ENCODE results near the gene BEND5.

DNA sequence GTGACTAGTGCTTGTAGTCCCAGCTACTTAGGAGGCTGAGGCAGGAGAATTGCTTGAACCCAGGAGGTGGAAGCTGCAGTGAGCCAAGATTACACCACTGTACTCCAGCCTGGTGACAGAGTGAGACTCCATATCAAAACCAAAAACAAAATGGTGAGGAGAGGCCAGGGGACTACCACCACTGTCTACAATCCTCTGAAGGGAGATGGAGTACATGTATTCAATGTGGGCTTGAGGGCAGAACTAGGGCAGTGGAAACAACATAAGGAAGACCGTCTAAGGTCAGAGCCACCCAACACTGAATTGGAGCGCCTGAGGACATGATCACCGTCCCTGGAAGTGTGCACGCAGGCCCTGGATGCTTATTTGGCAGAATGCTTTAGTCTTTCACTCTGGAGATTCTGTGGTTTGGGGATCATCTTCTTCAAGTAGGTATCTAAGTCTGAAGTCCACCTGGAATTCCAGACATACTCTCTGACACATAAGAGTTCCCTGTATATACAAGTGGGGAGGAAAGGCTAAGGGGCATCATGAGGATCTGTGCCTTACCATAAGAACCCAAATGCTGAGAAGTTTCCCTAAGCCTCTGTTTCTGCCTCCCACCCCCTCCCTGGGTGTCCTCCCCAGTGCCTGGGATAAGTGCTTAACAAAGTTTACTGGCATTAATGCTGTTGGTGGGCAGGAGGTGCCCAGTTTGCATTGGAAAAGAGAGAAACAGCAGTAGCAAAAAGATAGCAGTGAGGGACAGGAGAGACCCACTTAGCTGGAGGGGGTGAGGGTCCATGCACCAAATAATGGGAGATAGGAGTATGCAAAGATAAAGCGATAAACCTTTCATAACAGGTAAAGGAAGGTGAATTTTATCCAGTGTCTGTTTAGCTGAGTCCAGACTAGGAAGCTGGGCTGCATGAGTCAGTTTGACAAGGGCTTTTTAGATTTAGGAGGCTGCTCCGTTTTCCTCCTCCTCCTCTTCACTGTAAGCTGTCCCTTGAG, 28.6 kb upstream of the FOXE3 start:
- PRO-cap = unidirectional peak, plus-strand start at position 443 of the sequence

GRCh38 chr1:47558880-47559323, 121.1 kb downstream of the FOXD2 start:
- PRO-cap = unidirectional peak, plus-strand start at chr1:47559132

DNA sequence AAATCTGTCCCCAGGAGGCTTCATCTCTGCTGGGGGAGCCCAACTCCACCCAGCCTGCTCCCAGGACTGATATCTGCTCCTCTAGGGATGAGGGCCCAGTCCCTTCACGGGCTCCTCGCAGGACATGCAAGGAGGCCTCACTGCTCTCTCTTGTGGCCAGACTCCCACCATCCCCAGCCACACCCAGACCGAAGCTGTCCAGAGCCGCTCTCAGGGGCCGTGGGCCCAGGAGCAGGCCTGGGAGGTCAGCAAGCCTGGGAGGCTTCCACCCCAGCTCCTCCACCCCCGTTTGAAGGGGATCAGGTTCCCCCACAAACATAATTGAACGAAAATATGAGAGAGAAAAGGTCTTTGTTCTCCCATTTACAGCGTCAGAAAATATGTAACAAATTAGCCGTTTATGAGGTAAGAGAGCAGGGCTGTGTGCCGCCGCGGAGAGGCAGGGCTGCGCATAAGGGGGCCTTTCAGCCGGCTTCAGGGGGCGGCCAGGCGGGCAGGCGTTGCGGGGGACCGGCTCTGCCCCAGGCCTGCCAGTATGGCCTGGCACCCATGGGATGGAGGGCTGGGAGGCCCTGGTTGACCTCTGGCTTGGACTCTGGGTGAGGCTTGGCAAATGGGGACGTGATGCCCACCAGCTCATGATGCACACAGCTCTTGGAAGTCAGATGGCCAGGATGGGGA, 179.4 kb downstream of the TRABD2B start:
- PRO-cap = no peak

DNA sequence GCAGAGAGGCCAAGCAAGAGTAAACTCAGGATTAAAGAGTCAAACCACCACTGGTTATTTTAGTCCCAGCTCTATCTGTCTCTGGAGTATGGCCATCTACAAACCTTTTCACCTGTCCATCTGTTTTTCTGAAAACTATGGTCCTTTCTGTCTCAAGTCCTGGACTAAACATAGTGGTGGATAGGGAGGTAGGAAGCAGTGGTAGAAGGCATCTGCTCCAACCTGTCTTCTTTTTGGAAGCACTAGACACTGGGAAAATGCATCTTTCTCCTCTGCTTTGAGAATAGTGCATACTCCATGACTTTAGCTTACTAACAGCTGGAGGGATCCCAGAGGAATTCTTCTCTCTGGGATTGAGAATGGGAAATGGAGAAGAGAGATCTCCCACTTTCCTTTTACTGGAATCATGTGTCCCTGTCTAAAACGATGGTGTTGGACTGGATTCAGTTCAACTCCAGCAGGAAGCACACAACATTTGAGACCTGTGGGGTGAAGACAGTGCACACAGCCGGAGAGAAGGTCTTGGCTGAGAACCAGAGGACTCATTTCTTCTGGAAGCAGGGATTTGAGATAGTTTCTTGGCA, 58.8 kb downstream of the TRABD2B start:
- PRO-cap = unidirectional peak, plus-strand start at position 481 of the sequence

DNA sequence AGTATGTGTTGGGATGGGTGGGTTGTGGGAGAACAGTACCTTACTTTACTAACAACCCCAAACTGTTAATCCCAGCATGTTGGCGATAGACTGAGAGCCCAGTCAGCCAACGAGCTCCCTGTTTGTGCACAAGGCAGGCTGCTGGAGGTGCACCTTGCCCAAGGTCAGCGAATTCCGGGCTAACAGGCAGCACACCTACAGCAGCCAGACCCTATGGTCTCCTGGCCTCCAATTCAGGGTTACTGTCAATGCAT, 1.5 kb downstream of the TRABD2B start:
- PRO-cap = no peak

DNA sequence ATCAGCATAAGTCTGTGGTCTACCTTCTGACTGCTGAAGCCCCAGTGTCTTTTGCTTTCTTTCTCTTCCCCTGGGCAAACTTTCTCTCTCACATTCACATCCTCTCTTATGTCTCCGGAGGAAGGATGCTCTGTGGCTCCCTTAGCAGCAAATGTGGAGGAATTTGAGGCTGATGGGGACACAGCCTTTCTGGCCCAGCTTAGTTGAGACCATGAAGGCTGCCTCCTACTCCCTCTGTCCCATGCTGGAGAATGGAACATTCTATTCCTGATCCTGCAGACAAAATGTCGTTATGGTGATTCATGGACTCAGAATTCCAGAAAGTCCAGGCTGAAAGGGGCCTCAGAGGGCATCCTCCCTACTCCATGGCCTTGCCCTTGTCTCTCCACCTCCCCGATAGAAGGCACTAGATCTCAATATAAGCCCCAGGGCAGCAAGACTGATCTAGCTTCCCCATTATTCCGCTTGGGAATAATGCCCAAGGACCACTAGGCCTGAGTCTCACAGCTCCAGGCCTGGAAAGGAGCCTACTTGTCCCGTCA, 52.6 kb upstream of the TRABD2B start:
- PRO-cap = no peak

GRCh38 chr1:48776242-48777292, at the start of gene BEND5:
TSS of gene BEND5 (minus strand) at chr1:48776891.
- PRO-cap = no peak

- PRO-cap = no peak
Measured at GRCh38 chr1:48832295-48832615, 55.6 kb upstream of the BEND5 start.

DNA sequence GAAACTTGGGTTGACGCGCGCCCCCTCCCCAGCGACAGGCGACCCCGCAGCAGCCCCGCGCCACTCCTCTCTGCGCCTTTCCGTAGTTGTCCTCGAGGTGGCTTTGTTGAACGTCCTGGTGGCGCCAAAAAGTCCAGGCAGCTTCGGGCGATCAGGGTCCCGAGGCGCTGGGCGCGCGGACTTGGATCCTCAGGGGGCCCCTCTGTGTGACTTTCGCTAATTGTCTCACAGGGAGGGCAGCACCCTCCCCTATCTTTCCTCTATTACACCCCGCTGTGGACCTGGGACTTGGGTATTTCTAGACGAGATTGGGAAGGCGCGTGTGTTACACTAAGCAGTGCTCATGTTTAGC, 24.7 kb upstream of the AGBL4 start:
- PRO-cap = no peak

GRCh38 chr1:50105566-50106056, 3.1 kb upstream of the ELAVL4 start:
- PRO-cap = no peak

DNA sequence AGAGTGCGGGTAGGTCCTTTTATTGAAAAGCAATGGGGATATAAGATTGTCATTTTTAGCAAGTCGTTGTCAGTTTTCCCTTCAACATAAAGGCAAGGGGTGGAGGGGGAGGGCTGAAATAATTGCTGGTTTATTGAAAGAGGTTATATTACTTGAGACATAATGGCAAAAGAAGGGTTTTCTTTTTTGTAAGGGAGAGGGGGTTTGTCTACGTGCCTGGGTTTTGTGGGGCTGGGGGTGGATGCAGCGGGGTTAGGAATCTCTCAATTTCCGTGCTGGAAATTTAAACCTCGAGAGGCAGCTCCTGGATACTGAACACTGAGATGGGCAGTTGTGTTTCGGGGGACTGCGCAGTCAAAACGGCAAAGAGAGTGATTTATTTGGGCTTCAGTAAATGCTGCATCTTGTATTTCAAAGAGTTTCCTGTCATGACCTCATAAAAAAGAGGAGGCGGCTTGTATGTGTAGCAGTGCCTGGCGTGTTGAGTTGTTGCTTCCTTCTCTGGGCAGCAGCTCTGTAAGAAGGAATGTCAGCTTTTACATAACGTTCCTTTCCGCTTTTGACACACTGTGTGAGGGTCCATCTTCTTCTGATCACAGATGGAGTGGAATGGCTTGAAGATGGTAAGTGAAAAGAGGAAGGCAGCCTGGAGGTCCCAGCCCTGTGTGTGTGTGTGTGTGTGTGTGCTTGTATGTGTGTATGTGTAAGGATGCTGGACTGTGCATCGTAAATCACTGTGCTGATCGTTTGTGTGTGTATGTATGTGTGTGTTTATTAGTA, 812 bp downstream of the ELAVL4 start:
- PRO-cap = no peak

DNA sequence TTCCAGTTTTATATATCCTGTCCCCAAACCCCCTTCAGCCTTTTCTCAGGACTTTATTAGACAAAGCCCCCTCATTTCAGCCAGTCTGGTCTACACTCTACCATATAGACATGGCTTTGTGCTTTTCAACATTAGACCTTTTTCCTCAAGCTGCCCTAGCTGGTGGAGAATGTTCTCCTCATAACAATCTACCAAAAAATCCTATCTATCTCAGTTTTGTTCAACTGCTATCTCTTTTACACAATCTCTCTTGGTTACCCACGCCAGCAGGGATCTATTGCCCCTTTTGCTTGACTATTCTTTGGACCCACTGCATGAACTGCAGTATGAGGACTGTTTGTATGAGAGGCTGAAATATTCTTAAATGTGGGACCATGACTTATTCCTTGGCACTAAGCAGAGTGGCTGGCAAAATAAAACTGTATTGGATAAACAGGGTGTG, 43.5 kb upstream of the DMRTA2 start:
- PRO-cap = no peak

DNA sequence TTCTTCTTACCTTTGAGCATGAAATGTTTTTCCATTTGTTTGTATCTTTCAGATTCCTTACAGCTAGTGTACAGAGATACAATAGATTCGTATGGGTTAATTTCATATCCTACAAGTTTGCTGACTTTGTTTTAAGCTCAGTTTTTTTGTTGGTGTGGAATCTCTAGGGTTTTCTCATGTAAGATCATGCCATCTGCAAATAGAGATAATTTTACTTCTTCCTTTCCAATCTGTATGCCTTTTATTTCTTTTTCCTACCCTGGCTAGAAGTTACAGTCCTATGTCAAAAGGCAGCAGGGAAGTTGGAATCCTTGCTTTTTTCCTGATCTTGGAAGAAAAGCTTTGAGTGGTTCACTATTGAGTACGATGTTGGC, 102.0 kb upstream of the DMRTA2 start:
- PRO-cap = no peak

- PRO-cap = no peak
Measured at GRCh38 chr1:50906549-50907459, 53.3 kb downstream of the FAF1 start.

GRCh38 chr1:50970336-50970615, 231 bp downstream of the CDKN2C start:
- PRO-cap = no peak

DNA sequence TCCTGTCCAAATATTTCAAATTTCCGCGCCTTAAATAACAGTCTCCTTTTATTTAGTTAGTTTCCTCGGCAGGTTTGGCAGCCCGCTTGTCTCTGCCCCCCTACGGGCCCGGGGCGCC, 7.4 kb downstream of the CDKN2C start:
- PRO-cap = no peak

DNA sequence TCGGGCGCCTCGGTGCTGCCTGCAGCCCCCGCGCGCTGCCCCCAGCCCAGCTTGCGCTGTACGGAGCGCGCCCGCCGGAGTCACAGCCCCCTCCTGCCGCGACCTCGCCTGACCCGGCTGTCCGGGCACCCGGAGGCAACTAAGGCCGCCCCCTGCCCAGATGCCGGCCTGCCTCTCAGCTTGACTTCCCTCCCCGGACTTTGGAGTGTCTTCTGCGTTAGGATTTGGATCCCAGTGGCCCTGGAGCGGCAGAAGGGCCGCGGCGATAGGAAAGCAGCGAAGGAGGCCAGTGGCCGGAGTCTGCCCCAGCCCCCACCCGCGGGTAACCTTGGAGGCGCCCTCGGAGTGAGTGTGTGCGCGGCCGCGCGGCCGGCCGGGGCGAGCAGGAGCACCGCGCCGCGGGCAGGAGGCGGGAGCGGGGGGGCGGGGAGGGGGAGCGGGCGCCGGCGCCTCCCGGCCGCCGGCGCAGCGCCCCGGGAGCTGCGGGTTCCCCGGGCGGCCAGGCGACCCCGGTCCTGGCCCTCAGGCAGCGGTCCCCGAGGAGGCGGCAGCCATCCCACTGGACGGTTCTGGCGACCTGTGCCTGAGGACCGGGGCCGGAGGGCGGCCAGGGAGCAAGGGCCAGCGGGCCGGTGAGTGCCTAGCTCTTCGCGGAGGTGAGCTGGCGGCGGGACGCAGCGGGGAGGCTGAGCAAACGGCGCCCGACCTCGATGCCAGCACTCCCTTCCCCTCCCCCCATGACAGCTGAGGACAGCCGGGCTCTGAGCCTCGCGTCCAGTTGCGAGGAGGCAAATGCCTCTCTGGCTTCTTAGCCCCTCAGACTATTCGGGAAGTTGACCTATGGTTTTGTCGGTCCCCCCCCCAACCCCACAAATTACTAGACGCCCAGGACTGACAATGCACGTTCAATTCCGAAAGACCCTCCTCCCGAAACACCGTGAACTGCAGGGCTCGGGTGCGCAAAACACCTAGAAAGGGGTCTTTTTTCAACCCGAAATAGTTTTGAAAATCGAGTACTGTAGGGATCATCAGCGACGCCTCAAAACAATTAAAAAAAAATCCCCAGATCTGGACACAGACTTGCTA, 8.0 kb downstream of the CDKN2C start:
- PRO-cap = bidirectional peak, plus-strand start at position 352 of the sequence, minus-strand start at position 324 of the sequence; bidirectional peak, plus-strand start at position 693 of the sequence, minus-strand start at position 658 of the sequence

DNA sequence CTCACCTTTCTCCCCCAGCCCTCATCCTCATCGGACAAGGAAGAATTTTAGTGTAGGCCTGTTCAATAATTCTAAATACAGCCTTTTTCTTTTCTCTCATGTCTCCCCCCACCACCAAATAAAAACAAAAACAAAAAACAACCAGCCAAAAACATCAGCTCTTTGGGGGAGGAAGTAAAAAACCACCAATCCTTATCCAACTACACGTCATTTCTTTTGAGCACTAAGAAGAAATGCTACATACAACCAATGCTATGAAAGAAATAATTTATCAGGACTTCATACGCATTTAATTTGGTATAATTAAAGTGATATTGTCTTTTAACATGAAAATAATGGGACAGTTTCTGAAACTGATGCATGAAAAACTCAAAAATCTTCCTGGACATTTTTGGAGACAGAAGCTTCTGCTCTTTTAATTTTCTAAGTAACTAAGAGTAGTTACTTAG, 9.1 kb downstream of the CDKN2C start:
- PRO-cap = no peak

DNA sequence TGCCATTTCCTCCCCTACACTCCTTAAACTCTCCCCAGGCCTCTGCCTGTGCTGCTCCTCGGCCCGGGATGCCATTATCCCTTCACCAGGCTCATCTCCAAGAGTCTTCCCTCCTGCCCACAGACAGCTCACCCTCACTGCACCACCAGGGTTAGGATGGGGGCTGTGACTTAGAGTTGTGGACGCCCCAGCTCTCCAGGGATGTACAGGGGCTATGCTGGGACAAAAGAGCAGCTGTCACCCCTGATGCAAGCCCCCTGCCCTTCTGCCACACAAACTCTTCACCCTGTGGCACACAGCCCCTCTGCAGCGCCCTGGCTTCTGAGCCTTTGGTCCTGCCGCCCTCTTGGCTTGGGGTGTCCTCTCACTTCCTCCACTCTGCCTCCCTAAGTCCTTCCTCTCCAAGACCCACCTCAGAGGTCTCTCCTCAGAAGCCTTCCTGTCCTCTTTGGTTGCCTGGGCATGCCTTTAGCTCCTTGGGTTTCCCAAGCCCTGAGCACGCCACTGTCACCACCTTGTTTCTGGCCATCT, 31.9 kb downstream of the TTC39A start:
- PRO-cap = no peak

GRCh38 chr1:51520193-51521280, 1.5 kb upstream of the EPS15 start:
- PRO-cap = unidirectional peak, minus-strand start at chr1:51520410